Brain (tissue), 1 donor: ENCODE measurements around a stretch of chr1.

DNA sequence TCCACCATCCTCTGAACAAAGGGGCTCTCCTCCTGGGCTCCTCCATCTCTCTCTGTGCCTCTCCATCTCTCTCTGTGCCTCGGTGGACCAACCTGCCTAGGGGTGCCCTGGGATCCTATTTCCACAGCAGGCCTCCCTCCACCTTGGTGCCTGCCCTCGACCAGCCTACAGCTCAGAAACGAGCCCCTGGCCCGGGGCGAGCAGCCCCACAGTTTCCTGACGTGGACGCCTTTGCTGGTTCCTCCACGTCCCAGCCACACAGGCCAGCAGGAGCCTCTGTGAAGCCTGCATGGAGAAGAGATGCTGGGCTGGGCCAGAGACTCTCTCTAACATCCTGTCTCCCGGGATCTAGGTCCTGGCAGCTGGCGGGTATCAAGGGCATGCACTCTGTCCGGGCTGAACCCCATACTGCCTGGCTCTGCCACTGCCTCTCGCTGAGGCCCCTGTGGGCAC lies 119.9 kb downstream of the CASZ1 start:
- RRBS: 82% methylated on average over 3 of the region's 12 CpGs

DNA sequence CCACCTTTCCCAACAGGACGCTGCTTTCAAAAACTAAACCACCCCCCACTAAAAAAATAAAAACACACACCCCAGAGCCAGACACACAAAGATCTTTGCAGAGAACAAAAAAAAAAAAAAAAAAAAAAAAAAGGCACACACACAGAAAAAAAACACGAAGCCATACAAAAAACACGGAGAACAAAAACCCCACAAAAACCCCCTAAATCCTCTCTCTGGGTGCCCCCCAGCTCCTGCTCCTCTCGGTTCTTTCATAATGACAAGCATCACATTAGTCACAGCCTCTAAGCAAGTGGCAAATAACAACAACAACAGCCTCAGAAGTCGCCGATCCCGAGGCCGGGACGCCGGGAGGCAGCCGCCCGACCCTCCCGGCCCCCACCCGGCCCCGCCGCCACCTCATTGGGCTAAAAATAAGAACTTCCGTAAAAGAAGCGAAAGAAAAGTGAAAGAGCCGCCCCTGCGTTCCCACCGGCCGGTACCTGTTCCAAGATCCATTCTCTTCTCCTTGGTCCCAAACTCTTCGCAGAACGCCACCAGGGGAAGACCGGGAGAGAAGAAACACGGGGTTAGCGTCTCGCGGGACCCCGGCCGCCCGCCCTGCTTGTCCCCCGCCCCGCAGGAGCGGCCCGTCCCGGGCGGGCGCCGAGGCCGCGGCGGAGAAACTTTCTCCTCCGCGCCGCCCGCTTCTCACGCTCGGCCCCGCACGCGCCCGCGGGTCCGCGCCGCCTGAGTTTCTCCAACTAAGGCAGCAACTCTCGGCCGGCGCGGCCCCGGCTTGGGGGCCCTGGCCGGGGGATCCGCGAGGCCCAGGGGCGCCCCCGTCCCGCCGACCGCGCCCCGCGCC lies 102.8 kb downstream of the CASZ1 start:
- RRBS: 3% methylated on average over 33 of the region's 73 CpGs

GRCh38 chr1:10728480-10729114 lies 67.8 kb downstream of the CASZ1 start:
- RRBS: 28% methylated on average over 12 of the region's 20 CpGs

- RRBS: 92% methylated on average over 2 of the region's 38 CpGs
Observed at GRCh38 chr1:10755251-10756375, 40.8 kb downstream of the CASZ1 start.

DNA sequence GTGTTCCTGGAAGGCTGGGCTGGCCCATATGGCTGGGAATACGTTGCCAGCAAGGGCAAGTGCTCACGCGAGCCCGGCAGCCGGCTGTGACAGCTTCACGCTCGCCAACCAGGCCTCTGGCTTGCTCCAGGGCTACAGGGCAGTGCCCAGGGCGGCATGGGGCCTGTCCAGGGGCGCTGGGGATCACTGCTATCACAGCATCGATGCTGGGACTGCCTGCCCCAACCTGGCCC lies 40.2 kb downstream of the CASZ1 start:
- RRBS: no CpG with 5 or more reads among the region's 10 CpGs

GRCh38 chr1:10803738-10804928 lies 7.7 kb upstream of the CASZ1 start:
- RRBS: 54% methylated on average over 11 of the region's 25 CpGs

GRCh38 chr1:10980685-10981351 lies 1.1 kb downstream of the C1orf127 start:
- RRBS: no CpG with 5 or more reads among the region's 8 CpGs

DNA sequence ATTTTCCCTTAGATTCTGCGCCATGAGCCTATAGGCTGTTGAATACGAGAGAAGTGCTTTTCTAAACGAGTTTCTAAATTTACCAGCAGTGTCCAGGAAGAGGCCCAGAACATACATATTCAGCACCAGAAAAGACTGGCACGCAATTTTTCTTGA lies 700 bp upstream of the SRM start:
- RRBS: no CpG with 5 or more reads among the region's 4 CpGs

- RRBS: no CpG with 5 or more reads among the region's 8 CpGs
Observed at GRCh38 chr1:11245939-11246910, 16.1 kb downstream of the MTOR start.

GRCh38 chr1:11352858-11353200 lies 79.8 kb downstream of the UBIAD1 start:
- RRBS: no CpG with 5 or more reads among the region's 8 CpGs

DNA sequence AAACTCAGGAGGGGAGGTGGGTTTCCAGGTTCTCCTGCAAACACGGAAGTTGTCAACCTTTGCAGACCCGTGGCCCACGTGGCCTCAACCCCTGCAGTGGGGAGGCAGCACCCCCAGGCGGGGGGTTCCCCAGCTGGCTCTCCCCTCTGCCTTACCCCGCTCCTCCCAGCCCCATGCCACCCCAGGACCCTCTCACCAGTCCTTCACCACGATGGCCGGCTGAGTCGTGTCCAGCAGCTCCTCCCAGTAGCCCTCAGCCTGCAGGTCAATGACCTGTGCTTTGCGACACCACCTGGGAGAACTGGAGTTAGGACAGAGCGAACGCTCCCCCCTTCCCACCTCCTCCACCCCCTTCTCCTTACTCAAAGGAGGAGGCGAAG lies 4.7 kb downstream of the FBXO2 start:
- RRBS: no CpG with 5 or more reads among the region's 12 CpGs

DNA sequence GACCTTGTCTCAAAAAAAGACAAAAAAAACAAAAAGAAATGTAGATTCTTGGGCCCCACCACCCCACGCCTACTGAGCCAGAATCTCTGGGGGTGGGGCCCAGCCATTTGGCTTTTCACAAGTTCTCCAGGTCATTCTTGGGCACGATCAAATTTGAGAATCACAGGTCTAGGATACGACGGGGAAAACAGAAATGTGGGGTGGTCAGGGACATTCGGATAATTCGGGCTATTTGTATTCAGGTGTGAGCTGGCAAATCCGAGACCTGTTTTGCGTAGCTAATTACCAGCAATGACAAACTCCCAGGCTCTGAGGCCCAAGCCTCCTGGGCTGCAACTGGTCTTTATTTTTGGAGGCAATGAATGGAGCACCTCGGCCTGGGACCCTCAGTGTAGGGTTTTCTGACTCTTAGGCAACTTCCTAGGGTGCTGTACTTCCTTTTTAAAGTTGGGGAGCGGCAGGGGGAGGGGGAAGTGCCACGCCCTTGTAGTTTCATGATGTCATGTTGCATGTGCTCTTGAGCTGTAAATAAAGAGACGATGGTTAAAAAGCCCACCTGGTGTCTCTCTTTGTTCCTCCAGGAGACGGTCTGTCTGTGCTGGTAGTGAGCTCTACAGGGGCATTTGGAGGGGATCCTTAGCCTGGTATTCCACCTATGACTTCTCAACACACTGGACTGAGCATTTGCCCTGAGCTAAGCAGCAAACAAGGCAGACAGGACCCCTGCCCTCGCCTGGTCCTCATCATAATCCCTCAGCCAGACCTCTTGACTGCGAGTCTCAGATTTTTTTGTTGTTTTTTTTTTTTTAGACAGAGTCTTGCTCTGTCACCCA lies 10.4 kb upstream of the AGTRAP start:
- RRBS: no CpG with 5 or more reads among the region's 15 CpGs

DNA sequence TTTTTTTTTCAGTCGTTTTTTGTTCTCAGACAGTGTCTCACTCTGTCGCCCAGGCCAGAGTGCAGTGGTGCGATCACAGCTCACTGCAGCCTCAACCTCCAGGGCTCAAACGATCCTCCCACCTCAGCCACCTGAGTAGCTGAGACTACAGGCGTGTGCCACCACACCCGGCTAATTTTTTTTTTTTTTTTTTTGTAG lies 19.4 kb downstream of the MTHFR start:
- RRBS: no CpG with 5 or more reads among the region's 6 CpGs

DNA sequence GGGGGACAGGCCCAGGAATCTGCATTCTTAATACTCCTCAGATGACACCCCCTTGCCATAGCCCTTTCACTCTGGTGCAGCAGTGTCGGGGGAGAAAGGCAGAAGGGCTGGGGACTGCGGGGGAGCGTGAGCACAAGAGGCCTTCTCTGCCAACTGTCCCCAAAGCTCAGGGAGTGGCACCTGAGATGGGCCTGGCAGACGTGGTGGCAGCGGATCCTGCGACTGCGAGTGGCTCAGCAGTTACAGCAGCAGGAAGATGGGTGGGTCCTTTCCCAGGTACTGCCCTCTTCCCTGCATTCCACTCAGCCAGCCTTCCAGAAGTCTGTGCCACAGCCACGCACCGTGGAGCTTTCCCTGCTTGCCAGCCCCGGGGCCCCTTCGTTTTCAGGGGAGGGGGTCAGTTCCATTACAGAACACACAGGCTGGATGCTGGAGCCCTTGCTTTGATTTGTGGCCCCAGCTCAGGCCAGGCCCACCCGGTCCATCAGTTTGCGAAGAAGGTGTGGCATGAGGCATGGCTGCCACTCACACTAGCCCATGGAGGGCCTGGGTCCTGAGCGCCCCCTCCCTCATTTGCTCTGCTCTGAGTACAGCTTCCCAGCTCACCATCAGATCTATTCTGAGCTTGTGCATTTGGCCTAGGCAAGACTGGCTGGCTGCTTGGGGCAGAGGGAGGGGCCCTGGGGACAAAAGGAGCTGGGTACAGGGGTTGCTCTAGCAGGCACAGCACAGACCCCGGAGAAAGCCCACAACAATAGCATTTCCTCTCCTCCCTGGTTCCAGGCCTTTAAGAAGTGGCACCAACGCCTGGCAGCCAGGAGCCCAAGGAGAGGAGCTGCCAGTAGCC lies 17.1 kb downstream of the MTHFR start:
- RRBS: 50% methylated on average over 1 of the region's 16 CpGs

GRCh38 chr1:11796191-11796801 lies 9.5 kb downstream of the MTHFR start:
- RRBS: no CpG with 5 or more reads among the region's 10 CpGs

DNA sequence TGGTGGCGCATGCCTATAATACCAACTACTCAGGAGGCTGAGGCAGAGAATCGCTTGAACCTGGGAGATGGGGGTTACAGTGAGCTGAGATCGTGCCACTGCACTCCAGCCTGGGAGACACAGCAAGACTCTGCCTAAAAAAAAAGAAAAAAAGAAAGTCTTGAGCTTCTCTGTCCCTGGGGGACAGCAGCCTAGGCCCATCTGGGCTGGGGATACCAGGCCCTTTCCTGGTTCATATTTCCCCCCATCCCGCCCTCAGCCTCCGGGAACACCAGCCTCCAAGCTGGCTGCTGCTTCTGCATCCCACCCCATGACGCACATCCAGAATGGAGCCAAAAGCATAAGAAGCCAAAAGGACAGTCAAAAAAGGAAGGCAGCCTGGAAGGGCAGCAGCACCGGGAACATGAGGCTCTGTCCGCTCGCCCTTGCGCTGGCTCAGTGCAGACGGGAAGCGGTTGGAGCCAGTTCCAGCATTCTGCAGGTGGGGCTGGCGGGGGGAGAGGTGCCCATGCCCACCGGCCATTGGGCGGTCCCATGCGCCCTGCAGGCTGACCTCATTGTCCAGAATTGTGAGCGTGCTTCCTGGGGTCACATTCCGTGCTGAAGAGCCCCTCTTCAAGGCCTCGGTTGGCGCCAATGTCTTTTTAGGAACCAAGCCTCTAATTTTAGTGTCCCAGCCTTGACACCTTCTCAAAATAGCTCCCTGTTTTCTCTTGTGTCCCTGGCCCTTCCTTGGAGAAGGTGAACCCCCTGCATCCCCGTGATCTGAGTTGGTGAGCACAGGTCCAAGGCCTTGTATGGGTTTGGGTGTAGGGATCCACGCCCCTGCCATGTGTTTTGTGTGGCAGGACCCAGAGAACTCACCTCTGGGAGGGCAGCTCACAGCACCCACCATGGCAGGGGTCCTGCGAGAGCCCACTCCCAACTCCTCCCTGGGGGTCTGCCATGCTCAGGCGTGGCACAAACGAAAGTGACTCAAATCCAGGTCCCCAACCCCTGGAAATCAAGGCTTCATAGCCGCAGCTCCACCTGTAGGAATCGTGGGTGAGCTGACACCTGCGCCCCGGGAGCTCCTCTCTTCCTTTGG lies 28.4 kb upstream of the NPPB start:
- RRBS: no CpG with 5 or more reads among the region's 29 CpGs

DNA sequence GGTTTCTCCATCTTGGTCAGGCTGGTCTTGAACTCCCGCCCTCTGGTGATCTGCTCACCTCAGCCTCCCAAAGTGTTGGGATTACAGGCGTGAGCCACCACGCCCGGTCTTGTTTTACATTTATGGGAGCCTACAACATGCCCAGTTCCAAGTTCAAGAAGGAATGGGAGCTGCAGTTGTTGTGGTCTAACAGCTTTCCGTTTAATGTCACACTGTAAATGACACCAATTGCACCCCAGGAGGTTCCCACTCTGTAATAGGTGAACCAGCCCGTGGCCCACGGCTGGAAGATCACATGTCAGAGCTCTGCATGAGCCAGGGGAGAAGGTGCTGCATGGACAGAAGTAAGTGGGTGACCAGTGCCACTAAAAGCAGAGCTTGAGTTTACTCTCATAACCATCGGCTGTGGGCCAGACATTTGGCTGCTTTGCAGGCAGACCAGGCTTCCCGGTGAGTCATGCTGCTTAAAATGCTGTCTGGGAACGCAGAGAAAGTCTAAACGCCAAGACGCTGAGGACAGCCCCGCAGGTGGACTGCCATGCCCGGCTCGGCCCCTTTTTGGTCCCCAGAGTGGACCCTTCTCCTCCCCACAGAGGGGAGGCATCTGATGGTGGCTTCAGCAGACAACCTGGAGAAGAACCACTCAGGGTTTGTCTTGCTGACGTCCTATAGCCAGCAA lies 7.5 kb downstream of the KIAA2013 start:
- RRBS: 17% methylated on average over 3 of the region's 16 CpGs

DNA sequence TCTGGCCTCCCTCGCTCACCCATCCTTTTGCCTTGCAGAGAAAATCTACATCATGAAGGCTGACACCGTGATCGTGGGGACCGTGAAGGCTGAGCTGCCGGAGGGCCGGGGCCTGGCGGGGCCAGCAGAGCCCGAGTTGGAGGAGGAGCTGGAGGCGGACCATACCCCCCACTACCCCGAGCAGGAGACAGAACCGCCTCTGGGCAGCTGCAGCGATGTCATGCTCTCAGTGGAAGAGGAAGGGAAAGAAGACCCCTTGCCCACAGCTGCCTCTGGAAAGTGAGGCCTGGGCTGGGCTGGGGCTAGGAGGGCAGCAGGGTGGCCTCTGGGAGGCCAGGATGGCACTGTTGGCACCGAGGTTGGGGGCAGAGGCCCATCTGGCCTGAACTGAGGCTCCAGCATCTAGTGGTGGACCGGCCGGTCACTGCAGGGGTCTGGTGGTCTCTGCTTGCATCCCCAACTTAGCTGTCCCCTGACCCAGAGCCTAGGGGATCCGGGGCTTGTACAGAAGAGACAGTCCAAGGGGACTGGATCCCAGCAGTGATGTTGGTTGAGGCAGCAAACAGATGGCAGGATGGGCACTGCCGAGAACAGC lies 24.4 kb upstream of the TNFRSF1B start:
- RRBS: 80% methylated on average over 2 of the region's 17 CpGs

DNA sequence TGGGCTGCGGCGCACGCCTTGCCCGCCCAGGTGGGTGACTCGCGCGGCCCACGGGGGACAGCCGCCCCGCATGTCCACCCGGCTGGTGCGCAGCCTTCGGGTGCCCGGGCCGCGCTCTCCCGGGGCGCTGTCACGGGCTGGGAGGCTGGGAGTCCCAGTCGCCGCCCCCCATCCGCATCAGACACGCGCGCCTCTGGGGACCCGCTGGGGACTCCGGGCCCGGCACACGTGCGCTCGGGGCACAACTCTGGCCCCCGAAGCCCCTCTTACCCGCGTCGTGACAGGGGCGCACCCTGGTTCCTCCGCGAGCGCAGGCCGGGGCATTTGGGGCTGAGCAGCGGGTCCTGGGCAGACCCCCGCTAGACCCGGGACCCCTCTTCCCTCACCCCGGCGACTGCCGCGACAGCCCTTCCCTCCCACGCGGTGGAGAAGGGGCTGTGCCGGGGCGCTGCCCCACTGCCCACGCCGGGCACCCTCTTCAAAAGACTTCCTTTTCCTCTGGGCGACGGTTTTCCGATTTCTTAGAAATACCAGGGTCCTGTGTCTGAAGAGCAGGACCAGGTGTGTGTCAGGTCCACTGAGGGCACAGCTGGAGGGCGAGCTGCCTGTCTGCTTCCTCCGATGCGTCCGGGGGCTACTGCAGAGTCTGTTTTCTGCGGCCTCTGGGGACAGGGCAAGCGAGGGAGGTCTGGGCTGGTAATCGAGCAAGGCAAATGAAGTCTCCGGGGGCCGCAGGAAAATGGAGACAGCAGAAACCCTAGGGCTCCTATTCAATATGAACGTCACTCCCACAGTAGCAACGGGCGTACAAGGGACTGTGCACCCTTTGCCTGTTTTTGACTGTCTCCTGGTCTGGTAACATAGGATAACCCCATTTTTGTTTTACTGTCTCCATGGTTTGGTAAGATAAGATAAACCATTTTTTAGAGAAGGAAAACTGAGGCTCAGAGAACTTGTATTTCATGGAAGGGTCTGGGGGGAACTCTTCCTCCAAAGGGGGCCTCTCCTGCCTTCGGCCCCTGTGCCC lies 662 bp downstream of the TNFRSF1B start:
- RRBS: 10% methylated on average over 31 of the region's 69 CpGs

- RRBS: no CpG with 5 or more reads among the region's 2 CpGs
Observed at GRCh38 chr1:12172412-12172855, 5.6 kb downstream of the TNFRSF1B start.